Smooth muscle cell (in vitro differentiated cells): ENCODE measurements around a stretch of chr17.

DNA sequence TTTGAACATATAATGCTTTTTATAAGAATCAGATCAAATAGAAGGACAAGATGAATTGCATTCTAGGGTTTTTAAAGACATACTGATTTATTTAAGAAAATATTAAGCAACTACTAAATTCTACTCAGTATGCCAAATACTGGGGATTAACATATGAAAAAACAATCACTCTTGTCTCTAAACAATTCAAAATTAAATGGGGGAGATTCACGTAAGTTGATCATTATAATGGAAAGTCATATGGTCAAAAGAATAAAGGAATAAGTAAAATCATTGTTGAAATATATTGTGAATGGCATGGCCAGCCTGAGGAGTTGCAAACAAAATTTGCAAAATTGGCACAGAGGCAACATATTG lies 176.0 kb upstream of the MYOCD start:
- RAMPAGE, long total RNA = no peak

DNA sequence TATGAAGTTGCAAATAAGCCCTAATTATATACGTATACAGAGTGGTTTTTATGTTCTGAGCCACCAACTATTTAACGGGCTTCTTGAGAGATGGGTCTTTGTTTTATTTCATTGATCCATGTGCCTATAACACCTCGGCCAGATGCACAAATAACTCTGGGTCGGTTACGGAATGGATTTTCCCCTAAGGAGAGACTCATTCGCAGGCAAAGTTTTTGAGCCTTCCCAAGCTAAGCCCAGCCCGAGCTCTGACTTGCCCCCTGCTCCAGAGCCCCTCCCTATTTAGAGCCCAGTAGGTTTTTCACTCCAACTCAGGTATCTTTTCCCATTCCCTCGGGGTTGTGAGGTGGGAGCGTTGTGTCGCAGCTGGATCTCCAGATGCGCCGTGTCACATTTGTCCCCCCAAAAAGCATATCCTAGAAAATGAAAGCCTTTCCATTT lies 841 bp upstream of the MYOCD start:
- RAMPAGE, long total RNA = no peak

- RAMPAGE, long total RNA = no peak
These were observed 33.6 kb downstream of the ELAC2 start for GRCh38 chr17:12983985-12984935.

DNA sequence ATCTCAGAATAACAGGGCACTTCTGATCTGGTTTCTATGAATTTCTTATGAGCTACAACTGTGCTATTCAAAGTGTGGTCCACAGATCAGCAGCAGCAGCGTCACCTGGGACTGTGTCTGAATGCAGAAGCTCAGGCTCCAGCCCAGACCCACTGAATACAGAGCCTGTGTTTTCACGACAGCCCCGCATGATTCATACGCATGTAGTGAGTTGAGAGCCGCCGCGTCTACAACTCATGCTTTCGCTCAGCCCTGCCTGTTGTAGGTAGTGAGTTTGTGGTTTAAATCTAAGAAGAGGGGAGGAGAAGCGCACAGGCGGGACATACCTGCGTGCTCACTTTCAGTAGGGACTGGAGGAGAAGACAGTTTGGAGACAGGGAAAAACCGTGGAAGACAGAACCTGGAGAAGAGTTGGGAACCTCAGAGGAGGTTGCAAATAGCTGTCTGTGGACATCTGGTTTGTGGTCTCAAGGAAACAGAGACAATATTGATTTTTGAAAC lies 28.6 kb upstream of the ELAC2 start:
- RAMPAGE, long total RNA = no peak

GRCh38 chr17:13792283-13792775 lies 190.6 kb upstream of the HS3ST3A1 start:
- RAMPAGE, long total RNA = no peak

DNA sequence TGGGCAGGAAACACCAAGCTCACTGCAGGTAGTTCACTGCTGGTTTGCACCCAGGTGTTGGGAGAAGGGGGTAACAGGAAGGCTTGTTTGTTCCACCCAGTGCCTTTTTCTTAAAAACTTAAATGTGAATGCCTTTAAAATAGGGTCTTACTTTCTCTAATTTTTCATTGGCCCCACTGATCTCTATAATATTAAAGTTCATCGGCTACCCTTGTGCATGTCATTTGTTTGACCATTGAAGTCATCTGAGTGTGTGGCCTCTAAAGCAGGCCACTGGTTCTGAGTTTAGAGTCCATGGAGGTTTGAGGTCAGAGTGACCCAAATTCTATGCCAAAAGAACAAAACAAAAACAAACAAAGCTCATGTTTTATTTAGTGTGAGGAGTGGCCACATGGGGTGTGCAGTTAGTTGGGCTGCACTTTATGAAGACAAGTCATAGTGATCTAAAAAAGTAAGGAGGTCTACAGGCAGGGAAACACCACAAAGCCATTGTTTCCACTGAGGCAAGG lies 62.8 kb upstream of the COX10 start:
- RAMPAGE, long total RNA = no peak

DNA sequence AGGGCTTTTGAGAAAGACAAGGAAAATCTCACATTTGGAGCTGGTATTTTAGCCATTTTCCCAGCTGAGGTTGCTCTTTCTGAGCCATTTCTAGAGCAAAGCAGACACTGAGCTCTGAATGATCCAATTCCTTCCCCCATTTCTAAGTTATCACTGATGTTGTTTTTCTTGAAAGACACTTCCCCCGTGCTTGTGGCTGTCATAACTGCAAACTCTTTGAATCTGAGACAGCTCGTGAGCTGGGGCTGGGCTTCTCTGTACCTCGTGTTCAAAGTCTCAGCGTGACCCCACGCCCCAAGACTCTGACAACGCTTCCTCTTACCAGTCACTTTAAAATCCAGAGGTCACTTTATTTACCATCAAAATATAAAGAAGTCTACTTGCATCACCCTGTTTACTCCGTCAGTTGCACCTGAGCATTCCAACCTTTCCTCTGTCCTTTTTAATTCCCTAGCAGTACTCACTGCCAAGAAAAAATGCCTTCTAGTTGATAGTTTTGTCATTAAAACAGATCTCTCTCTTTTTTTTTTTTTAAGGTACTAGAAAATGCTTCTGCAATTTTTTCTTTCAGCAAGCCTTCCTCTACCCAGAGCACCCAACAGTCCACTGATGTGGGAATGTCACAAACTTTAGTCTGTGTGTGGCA lies 35.0 kb downstream of the CDRT15 start:
- RAMPAGE, long total RNA = no peak

GRCh38 chr17:14373132-14373673 lies 72.3 kb downstream of the HS3ST3B1 start:
- RAMPAGE, long total RNA = no peak

DNA sequence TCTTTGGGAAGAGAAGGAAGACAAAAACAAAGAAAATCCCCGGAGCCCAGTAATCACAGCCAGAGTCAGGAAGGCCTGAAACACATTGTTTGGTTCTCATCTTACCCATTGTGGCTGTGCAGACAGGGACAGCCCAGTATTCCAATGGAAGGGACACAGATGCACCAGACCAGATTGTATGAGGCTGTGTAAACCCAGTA lies 187.9 kb downstream of the PMP22 start:
- RAMPAGE, long total RNA = no peak

GRCh38 chr17:15411236-15412202 lies 55.9 kb downstream of the CDRT4 start:
- RAMPAGE, long total RNA = no peak

GRCh38 chr17:15433274-15433758 lies 34.1 kb downstream of the CDRT4 start:
- RAMPAGE, long total RNA = no peak

GRCh38 chr17:15456865-15458014 lies 10.2 kb downstream of the CDRT4 start:
- RAMPAGE, long total RNA = no peak

GRCh38 chr17:15464663-15465156 lies 2.7 kb downstream of the CDRT4 start:
- RAMPAGE, long total RNA = no peak

GRCh38 chr17:15512945-15513387 lies 45.5 kb upstream of the CDRT4 start:
- RAMPAGE, long total RNA = no peak

- RAMPAGE, long total RNA = no peak
These were observed 10.6 kb upstream of the TVP23C start for GRCh38 chr17:15573883-15574326.

DNA sequence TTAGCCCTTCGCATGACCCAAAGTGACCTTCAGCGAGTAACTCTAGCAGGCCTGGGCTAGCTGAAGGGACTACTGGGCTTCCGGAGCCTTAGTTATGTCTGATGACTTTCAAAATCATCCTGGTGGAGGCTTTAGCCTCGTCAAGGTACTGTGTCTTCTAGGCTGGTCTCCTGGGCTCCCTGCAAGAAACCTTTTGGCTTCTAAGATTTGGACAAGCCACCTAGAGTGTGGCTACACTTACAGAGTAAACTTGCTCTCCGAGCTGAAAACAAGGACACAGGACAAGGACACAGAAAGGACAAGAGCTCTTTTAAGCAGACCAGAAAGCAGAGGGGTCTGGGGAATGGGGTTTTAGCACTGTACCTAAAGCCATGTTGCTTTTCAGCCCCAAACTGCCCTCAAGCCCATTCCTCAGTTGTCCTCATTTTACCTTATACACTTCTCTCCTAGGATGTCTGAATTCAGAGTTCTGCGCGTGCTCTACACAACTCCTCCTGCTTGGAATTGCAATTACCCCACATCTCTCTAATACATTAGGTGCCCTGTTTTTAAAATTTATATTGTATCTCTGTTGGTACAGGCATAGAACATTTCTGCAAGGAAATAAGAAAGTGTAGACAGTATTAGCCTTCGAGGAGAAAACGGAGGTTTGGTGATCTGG lies 29.2 kb upstream of the FBXW10B start:
- RAMPAGE, long total RNA = no peak

DNA sequence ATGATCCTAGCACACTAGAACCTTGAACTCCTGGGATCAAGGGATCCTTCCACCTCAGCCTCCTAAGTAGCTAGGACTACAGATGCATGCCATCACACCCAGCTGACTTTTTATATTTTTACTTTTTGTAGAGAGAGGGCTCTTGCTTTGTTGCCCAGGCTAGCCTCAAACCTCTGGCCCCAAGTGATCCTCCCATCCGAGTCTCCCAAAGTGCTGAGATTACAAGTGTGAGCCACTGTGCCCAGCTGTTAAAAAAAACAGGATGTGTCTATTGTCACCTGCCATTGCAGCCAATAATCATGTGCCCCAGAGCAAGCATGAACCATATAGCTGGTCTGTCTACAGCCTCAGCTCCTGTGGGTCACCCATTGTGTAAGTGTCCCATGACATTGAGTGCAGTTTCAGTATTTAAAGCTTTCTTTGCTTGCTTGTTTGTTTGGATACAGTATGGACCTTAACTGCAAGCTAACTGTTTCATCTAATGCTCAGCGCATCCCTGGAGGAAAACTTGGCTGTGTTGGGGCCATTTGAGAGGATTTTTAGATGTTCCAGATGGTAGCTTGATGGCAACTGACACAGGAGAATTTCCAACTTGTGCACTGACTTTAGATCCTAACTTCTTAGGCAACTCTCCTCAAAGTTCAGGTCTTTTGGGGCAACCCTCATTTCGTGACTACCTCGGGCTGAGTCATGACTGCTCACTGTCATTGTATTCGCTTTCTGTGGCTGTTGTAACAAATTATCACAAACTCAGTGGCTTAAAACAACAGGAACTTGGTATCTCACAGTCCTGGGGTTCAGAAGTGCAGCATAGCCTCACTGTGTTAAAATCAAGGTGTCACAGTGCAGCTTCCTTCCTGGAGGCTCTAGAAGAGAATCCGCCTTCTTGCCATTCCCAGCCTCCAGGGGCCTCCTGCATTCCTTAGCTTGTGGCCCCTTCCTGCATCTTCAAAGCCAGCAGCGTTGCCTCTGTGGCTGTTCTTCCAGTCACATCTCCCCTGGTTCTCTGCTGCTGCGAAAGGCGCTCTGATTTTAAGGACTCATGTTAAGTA lies 30.3 kb upstream of the ADORA2B start:
- RAMPAGE, long total RNA = no peak

DNA sequence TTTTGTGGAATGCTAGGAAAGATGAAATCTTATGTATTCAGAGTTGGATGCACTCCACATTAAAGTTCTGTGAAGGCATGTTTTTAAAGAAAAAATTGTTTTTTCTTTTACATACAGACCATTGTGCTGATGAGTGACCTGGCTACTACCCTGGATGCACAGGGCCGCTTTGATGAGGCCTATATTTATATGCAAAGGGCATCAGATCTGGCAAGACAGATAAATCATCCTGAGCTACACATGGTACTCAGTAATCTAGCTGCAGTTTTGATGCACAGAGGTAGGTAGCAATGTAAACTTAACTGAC lies 26.8 kb downstream of the TTC19 start:
- RAMPAGE, long total RNA = no peak

- RAMPAGE, long total RNA = no peak
These were observed 40.7 kb downstream of the TTC19 start for GRCh38 chr17:16040307-16040700.

DNA sequence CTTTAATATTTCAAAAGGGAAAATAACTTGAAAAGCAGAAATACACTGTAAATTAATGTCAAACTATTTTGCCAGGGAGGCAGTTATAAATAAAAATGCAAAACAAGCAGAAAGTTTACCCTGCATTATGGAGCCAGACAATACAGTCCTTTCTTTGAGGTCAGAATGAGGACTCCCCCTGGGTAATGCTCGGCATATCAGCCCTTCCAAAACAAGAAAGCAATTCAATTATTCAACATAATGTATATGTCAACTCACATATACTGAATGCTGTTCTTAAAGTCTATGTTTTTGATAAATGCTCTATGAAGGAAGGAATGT lies 72.4 kb downstream of the TTC19 start:
- RAMPAGE, long total RNA = no peak